ENCODE data around the gene FGFR1OP2.

GRCh38 chr12:24546042-24546954, 402.6 kb downstream of the BCAT1 start:
- PRO-cap = no peak

DNA sequence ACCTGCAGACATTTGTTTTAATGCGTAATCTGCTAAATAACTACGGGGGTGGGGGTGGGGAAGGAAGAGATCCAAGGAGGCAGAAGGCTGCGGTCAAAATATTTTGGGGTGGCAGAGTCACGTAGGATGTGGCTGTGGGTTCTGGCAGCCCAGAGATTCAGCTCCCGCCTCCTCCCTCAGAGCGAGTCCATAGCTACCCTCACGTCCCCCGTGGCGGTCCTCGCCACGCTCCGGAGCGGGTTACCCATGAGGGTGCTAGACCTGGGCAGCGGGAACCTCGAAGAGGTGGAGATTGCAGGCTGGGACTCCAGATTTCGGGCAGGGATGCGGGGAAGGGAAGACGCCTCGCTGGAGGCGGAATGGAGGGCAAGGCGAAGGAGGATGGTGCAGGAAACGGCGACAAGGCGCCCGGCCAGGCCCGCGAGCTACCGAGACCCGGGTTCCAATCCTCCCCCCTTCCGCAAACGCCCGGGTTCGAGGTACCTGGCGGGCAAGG, 46.4 kb downstream of the BCAT1 start:
- PRO-cap = no peak

GRCh38 chr12:25347639-25348037, 96.9 kb upstream of the KRAS start:
- PRO-cap = no peak

DNA sequence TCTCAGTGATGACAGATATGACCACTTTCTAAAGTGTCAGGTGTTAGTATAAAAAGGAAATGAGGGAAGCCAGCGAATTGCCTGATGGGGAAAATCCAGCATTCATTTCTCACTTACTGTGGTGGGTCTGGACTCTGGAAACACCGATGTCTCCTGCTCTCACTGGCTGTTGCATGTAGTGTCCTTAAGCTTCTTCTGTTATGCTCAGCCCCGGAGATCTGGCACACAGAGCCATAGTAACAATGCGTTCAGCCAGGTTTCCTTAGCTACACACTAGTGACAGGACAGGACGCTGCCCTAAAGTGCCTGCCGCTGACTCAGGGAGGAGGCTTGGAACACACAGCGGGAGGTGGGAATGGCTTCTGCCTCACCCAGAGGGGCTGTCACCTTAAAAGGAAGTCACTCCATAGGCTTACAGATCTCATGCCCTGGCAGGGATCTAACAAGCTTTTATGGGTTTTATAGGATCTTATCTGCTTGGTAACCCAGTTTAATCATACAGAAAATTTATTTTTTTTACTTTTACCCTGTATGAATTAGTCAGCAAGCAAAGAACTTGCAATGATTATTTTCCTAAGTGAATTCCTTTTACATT, 95.4 kb upstream of the LMNTD1 start:
- PRO-cap = no peak

GRCh38 chr12:25962922-25963888, 4.7 kb downstream of the RASSF8 start:
- PRO-cap = no peak

- PRO-cap = no peak
These were observed 81.8 kb downstream of the BHLHE41 start for GRCh38 chr12:26042897-26043548.

DNA sequence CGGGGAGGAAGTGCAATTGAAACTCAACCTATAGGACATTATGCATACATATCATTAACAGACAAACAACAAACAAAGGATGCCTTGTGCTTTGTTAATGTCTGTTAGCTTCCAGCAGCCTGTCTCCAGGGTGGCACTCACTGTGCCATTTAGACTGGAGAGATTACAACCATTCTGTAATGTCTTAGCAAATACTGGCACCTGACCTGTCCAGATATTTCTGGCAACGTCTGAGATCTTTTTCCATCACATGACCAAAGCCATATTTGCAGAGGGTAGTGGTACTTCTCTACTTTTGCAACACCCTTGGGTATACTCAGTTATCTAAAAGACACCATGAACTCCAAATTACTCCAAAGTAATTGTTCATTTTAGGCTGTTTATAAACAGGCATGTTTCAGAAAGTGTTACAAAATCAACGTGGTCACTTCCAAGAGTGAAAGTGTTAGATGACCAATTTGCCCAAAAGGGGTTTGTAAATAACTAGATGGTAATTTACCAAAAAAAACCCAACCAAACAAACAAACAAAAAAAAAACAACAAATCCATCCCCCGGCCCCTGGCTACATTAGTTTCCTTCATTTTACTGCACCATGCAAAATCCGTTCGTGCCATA, 11.5 kb downstream of the BHLHE41 start:
- PRO-cap = no peak

DNA sequence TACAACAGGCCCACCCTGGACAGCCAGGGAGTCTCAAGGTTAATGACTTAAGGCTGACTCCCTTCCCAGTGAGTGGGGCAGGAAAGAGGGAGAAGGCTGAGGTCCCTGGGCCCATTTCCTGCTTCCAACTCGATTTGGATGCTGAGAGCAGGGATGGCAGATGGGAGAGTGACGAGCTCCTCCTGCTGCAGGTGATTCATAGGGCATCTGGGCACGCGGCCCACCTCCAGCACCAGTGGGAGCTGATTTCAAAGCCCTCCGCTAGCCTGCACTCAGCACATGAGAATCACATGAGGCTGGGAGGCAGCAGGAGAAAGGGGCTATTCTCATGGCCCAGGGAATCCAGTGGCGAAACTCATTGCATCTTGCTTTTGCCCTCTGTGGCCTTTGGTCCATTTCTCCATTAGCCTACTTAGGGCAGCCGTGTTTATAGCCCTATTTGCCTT, 90.8 kb downstream of the SSPN start:
- PRO-cap = no peak

DNA sequence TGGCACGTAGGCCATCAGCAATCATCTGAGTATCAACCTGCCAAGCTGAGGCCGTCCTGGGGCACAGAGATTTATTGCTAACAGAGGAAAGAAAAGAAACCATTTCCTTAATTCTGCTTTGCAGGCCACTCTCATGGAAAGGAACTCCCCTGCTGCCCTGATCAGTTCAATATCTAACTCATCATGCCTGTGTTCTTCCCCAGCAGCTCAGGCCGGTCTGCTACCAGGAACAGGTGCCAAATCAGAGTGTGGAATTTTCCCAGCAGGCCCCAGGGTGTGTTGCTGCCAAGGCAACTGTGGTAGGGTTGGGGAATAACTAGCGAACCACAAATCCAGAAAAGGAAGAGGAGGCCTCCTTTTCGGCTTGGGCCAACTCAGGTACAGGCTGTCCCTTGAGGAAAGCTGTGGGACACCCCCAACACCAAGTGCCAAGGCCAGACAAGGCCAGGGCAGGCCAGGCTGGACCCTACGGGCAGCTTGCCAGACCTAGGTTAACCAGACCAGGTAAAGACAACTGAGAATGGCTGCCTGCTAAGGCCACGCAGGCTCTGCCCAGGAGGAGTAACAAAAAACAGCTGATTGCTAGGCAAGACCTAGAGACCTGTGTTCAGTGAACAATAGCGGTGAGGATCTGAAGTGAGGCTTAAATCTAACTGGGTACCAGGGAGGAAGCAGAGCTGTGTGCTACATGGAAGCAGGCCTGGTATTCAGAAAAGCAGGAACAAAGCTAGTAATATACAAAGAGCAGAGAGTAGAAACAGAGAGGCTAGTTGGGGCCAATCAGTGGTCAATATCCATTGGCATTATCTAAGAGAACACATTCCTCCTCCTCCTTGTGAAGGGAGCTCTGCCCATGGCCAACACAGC, 92.7 kb downstream of the SSPN start:
- PRO-cap = no peak

- PRO-cap = no peak
These were observed 123.0 kb downstream of the SSPN start for GRCh38 chr12:26318188-26318969.

GRCh38 chr12:26473324-26473618, 277.9 kb downstream of the SSPN start:
- PRO-cap = no peak

DNA sequence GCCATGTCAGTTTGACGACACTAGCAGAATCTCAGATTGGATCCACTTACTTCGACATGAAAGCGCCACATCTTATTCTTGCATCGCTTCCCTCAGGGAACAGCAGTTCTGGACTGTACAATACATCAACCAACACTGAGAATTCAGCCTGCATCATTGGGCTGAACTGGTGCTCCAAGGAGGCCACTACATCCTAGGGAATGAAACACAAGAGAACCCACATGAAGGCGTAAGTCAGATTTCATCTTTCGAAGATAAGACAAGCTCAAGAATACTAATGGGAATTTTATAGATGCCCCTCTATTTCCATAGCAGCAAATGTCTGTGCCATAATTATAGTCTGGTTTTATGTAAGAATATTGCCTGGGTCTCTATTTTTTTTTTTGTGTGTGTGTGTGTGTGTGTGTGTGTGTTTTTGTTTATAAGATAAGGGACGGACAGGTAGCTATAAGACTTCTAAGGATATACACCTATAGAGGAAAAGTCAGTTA, 276.8 kb downstream of the ITPR2 start:
- PRO-cap = no peak

DNA sequence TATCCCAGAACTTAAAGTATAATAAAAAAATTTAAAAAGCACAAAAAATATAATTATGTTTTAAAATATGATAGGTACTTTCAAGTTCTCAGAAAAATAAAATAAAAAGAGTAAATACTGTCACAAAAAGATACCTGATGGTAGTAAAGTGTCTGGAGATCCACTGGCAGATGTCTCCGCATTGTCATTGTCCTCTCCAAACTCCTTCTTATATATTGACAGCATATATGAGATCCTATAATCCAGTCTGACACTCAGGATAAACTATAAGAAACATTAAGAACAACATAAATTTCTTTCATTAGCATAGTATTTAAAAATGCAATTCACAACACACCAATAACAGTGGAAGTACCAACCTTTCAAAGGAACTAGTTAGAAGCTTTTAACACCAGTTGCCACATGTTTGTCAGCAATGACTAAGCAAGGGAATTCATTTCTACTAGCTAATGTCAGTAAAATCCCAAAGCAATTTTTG, 205.1 kb downstream of the ITPR2 start:
- PRO-cap = no peak

- PRO-cap = no peak
These were observed 22.7 kb downstream of the ITPR2 start for GRCh38 chr12:26810171-26810876.

DNA sequence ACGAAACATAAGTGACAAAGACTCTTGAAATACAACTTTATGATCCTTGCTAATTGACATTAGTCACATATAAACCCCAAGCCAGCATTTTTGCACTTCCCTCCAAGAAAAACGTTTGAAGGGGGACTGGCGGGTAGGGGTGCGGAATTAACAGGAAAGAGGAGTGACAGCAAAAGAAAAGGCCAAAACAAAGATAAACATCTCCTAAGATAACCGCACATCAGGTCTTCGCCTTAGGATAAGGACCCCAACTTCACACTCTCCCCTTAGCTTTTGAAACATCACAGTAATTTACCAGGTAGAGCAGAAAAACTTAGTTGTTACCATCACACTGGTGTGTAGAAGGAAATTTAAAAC, 664 bp downstream of the INTS13 start:
- PRO-cap = no peak

GRCh38 chr12:26937868-26938825, at the start of gene FGFR1OP2:
FGFR1OP2 (plus strand) TSS chr12:26938470.
- PRO-cap = bidirectional peak, plus-strand start at chr12:26938092, minus-strand start at chr12:26937943; bidirectional peak, plus-strand start at chr12:26938481, minus-strand start at chr12:26938306; unidirectional peak, plus-strand start at chr12:26938776

- PRO-cap = no peak
These were observed 37.2 kb downstream of the FGFR1OP2 start for GRCh38 chr12:26975385-26975935.

GRCh38 chr12:26986649-26987763, 27.2 kb downstream of the TM7SF3 start:
- PRO-cap = no peak

GRCh38 chr12:27013496-27013848, 712 bp downstream of the TM7SF3 start:
- PRO-cap = no peak

GRCh38 chr12:27186519-27186850, 57.6 kb upstream of the STK38L start:
- PRO-cap = no peak